Right common carotid artery plus branches (tissue), 1 donor: Measurements from ENCODE around the gene CCDC68.

GRCh38 chr18:54833561-54833950 is 5.3 kb downstream of the RAB27B start:
- PRO-cap: no peak

GRCh38 chr18:54959271-54959604 is at the start of gene CCDC68:
TSS of gene CCDC68 (minus strand) at chr18:54959461.
- PRO-cap: bidirectional peak, plus-strand start at chr18:54959512, minus-strand start at chr18:54959455

- PRO-cap: no peak
These were observed 295.1 kb upstream of the CCDC68 start for GRCh38 chr18:55254288-55254771.

- PRO-cap: no peak
These were observed 259.8 kb downstream of the TCF4 start for GRCh38 chr18:55328099-55328779.

DNA sequence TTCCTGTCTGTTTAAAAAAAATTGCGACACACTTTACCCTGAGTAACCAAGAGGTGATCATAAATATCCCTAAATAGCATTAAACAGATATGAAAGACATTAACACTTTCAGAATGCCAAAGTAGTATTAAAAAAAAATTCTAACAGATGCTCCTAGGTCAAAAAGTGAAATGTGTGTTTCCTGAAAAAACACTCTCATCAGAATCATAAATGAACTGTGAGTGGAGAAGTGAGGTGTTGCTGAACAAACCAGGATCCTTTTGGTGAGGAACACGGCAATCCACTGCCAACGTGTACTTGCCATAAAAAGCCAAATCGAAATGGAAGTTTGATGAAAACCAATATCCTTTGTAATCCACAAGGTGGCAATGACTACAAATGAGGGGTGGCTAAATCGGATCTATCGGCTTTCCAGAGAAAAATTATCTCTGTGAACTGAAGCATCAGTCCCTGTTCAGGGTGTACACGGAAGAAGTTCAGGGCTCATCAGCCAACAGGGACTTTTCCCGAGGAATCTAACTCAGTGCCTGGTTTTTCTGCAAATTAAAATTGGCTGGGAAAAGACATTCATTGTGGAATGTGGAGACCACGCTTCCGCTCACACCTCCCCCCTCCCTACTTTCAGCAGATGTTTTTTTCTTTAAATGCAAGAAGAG is 248.8 kb downstream of the TCF4 start:
- PRO-cap: no peak

DNA sequence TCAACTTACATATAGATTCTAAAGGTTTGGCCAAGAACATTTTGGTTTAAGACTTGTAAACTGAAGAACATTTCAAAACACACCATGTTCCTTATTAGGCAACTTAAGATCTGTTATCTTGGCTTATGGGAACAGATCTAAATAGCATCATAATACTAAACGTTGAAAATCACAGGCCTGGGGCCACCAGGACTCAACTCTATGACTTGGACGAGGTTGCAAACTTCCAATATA is 8.5 kb downstream of the TCF4 start:
- PRO-cap: no peak

DNA sequence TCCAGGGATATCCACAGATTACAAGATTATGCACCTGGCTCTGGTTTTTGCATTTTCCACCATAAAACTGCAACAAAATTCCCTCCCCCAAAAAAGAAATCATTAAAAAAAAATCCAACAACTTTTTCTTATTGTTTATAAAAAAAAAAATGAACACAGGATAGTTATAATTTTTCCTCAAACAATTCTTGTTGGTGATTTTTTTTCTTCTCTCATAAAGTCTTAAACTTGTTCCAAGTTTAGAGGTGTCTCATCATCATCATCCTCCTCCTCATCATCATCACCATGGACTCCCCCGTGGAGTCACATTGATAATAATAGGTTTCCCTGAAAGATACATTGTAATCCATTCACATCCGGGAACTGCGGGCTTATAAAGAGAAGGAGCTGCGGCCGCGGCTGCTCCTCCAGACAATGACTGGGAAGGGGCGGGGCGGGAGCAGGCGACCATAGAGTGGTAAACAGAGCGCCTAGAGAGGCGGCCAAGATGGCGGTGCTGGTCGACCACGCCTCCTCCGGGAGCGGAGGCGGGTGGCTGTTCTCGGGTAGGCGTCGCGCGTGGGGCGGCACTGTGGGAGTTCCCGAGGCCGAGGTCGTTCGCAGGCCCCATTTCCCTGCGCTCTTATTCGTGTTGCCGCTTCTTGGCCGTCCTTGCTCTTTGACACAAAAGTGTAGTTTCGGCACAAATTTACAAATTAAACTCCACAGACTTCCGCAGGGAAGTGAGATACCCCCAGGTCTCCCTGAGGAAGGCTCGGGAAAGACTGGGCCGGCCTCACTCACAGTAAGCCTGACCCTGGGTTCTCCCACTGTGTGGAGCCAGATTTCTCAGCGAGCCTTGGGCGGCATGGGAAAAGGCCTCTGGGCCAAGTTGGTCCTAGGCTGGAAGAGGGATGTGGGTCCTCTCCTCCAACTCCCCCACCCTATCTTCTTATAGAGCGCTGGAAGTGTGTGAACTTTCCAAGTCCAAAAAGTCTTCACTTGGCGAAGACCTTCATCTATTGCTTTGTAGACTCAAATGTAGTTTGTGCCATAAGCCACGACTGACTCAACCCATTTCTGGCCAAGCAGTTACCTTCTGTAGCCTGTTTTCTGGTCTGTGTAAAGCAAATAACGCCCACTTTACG is 1.8 kb upstream of the TCF4 start:
- PRO-cap: bidirectional peak, plus-strand start at position 569 of the sequence, minus-strand start at position 416 of the sequence

DNA sequence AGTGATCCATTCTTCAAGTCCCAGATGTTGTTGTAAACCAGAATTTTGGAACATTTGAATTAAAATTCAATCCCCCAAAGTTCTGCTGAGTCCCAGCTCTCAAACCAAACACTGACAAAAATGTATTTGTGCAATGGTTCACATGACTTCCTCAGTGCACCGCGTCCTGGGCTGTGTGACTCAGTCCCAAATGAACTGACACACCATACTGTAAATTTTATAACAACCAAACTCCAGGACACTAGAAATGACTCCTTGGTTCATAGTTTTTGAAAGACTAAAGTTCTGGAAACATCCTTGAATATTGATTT is 281.9 kb upstream of the TCF4 start:
- PRO-cap: unidirectional peak, minus-strand start at position 116 of the sequence

DNA sequence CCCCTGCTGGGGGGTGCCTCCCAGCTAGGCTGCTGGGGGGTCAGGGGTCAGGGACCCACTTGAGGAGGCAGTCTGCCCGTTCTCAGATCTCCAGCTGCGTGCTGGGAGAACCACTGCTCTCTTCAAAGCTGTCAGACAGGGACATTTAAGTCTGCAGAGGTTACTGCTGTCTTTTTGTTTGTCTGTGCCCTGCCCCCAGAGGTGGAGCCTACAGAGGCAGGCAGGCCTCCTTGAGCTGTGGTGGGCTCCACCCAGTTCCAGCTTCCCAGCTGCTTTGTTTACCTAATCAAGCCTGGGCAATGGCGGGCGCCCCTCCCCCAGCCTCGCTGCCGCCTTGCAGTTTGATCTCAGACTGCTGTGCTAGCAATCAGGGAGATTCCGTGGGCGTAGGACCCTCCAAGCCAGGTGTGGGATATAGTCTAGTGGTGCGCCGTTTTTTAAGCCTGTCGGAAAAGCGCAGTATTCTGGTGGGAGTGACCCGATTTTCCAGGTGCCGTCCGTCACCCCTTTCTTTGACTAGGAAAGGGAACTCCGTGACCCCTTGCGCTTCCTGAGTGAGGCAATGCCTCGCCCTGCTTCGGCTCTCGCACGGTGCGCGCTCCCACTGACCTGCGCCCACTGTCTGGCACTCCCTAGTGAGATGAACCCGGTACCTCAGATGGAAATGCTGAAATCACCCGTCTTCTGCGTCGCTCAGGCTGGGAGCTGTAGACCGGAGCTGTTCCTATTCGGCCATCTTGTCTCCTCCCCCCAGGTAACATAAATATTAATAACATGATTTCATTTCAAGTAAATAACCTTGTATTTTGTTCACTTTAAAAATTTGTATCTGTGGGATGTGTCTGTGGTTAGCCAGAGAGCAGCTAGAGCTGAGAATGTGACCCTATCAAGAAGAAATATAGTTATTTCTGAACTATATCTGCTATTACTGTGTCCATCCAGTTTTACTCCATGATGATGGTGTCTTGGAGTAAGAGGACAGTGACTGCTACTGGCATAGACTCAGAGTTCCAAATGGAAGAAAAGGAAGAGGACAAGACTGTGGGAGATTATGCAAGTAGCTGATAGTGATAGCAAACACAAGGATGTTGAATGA is 305.0 kb upstream of the TCF4 start:
- PRO-cap: no peak

DNA sequence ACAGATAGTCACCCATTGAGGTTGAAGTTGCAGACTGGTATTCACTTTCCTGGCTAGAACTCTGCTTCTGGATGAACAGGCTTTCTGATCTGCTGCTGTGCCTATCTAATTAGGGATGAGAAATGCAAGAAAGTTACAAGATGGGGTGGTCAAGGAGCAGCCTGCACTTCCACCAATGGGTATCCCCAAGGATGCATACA is 480.2 kb upstream of the TCF4 start:
- PRO-cap: no peak

DNA sequence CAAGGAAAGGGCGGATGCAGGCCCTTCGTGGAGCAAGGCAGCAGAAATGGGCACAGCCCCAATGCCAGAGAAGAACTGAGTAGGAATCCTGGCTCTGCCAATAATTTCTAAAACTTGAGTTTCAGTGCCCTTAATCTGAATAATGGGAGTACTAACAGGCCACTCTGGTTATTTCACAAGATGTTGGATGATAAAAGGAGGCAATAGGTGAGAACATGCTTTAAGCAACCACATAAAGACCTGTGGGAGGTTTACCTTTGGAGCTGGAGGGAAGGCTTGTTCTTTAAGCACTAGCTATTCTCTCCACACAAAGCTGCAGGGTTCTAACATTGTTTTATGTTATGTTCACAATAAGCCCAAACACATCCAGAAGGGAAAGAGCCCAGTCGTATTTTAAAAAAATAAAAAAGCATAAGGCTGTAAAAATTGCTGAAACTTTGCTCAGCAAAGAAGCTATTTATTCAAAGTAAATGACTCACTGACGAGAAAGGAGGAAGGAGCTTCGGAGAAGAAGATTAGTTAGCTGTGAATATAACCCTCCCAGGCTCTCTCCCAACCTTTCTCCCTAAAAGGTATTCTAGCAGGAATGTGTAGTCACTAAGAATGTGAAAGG is 470.2 kb downstream of the TXNL1 start:
- PRO-cap: no peak

DNA sequence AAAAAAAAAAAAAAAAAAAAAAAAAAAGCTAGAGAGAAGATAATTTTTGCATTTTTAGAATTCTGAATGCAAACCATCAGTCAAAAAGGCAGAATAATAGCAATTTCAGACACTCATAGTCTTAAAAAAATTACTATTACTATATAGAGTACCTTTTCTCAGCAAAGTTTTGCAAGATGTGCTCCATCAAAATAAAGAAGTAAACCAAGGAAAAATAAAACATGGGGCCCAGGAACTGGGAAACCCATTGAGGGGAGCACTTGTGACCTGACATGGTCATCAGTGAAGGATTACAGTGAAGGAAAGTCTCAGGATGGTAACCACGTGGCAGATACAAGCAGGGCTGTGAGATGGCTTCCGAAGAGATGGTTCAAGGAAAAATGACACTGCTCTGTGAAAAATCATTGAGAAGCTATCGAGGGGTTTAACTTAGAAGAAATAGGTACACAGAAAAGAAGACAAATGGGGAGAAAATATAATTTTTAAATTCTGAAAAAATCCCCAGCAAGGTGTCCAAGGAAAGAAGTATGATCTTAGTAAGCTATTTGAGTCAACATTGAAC is 121.0 kb downstream of the WDR7 start:
- PRO-cap: no peak

DNA sequence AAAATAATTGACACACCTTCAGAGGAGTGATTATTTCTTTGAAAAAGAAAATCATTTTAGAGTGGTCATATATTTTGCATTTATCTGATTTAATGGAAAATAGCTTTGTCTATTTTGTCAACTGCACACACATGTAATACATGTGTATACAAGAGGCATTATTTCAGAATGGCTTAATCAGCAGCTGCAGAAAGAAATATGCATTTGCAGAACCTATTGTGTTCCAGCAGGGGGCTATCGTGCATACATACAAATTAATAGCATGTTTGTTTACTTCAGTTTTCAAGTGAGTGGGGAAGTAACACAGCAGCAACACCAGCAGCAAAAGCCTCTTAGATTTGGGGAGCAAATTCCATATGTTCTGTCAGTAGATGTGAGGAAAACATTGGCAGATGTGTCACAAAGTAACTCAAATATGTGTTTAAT is 218.0 kb downstream of the WDR7 start:
- PRO-cap: no peak

GRCh38 chr18:57432976-57433916 is 1.9 kb upstream of the ONECUT2 start:
- PRO-cap: no peak

DNA sequence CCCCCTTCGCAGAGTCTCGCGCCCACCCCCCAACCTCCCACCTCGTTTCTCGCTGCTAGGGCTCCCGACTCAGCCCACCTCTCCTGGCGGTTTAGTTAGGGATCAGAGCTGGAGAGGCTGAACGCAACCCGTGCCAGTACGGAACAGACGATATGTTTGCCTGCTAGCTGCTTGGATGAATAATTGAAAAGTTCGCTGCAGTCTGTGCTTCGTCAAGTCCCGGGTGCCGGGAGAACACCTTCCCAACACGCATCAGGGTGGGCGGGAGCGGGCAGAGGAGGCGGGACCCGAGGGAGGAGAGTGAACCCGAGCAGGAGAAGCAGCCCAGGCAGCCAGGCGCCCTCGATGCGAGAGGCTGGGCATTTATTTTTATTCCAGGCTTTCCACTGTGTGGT is 5.6 kb downstream of the ONECUT2 start:
- PRO-cap: no peak

DNA sequence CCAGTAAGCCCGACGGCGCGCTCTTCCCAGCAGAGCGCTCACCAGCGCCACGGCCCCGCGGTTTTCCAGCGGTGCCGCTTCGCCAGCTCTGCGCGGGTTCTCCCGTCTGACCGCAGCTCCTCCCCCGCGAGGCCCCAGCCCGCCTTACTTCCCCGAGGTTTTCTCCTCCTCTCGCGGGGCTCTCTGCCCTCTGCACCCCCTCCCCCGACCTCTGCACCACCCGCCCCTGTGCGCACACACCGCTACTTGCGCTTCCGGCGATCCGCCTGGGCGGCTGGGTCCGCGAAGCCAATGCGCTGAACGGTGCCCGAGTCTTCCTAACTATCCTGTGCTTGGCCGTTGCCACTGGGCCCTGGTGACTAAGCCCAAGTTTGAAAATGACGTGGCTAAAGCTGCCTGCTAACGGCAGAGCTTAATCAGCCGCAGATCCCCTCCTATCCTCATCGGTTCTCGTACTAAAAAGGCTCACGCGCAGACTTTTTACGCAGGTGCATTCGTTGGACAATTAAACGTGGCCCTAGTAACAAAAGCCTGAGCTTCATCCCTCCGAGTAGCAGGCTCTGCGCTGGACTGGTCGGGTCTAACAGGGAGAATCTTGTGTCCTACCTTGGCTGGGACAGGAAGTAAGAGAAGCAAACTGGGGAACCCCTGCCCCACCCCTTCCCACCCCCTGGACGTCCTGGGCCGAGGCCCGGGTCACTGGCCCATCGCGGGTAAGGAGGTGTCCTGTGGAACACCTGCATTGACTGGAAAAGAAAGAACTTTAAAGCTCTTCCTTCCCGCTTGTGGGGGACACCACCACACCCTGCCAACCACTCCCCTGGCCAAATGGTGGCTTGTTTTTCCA is 6.4 kb downstream of the ONECUT2 start:
- PRO-cap: no peak

DNA sequence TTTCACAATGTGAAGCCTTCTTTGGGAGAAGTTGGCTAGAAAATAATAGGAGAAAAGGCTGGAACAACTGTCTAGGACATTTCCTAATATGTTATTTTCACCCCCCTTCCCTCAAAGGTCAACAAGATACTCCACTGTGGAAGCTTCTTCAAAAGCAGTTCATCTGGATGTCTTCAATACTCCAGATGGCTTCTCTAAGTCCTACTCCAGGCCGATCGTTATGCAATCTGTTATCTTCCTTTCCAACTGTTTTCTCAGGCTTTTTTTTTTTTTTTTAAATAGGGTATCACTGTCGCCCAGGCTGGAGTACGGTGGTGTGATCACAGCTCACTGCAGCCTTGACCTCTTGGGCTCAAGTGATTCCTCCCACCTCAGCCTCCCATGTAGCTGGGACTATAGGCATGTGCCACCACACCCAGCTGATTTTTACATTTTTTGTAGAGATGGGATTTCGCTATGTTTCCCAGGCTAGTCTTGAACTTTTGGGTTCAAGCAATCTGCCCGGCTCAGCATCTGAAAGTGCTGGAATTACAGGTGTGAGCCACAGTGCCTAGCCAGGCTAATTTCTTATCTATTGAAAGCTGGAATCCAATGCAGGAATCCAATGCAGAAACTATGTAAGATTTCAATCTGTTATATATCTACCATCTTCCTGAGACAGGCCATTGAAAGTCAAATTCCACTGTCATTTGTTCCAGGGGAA is 26.2 kb downstream of the ATP8B1 start:
- PRO-cap: no peak

DNA sequence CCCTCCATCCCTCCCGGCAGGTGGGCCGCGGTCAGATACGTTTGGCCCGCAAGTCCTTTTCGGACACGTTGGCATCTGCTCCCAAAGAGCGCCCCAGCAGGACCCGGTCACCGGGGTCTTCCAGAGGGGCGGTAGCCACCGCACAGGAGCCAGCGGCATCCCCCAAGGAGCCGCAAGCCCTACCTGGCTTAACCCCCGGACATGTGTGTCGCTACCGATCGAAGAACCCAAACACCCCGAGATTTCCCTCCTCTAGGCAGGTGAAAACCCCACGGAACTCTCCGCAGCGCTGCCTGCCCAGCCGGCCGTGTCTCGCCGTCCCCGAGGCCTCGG is 670 bp downstream of the ATP8B1 start:
- PRO-cap: no peak

DNA sequence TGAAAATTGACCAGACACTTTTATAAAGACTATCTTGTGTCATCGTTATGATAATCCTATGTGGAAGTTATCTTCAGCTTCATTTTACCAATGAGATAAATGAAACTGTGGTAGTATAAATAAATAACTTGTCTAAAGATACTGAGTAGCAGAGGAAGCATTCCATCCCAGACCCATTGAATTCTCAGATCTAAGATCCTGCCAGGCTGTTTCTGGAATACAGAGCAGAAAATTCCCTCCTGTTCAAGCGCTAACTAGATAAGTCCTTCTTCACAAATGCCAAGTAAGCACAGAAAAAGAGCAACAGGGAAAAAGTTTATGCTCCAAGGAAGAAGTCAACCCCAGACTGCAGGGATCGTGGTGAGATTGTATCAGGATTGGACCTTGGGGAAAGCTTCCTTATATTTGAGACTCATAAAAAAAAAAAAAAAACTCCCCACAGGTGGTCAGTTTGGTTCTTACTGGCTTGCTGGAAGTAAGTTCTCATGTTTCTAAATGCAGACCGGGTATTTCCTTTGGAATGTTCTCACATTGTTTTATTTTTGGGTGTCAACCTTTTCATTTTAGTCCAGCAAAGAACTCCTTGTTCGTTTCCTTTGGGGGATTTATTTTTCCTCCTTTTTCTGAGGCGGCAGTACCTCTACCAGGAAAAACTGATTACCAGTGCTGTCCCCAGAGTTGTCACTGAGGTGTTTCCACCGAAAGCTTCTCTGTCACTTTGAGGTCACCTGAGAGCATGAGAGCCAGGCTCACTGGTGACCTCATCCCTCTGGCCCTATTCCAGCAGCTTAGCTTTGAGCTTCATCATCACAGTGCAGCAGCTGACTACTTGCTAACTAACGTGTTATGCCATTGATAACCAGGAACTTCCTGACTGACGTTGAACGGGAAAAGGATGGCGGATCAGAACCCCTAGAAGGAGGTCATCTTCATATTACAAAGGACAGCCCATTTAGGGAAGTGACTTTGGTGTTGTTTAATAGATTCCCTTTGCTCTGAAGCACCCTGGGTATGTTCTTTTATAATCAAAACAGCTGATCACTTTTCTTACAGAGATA is 16.6 kb upstream of the ATP8B1 start:
- PRO-cap: no peak

- PRO-cap: bidirectional peak, plus-strand start at chr18:58045070, minus-strand start at chr18:58045023
These were observed 1.2 kb downstream of the NEDD4L start for GRCh38 chr18:58044945-58045858.